GM19240 (cell line): ENCODE results near the gene FCN1.

GRCh38 chr9:134164450-134165494 lies 28.9 kb downstream of the WDR5 start:
- RRBS = 2% methylated on average over 38 of the region's 91 CpGs

DNA sequence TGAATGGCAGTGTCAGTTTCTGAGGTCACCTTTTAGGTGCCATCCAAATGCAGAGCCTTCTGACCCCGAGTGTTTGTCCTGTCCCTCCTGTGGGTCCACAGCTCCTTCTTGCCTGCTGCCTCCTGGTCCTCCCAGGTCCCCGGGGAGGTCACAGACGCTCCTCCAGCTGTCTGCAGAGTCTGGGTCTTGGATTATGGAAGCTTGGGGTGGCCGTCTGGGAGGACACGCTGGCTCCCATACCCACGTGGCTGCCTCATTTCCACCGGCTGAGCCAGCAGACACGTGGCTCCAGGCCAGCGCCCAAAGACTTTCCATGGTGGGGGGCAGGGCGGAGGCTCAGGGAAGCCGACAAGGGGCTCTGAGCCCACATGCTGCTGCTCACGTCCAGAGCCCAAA lies 52.5 kb downstream of the WDR5 start:
- RRBS = no CpG with 5 or more reads among the region's 12 CpGs

DNA sequence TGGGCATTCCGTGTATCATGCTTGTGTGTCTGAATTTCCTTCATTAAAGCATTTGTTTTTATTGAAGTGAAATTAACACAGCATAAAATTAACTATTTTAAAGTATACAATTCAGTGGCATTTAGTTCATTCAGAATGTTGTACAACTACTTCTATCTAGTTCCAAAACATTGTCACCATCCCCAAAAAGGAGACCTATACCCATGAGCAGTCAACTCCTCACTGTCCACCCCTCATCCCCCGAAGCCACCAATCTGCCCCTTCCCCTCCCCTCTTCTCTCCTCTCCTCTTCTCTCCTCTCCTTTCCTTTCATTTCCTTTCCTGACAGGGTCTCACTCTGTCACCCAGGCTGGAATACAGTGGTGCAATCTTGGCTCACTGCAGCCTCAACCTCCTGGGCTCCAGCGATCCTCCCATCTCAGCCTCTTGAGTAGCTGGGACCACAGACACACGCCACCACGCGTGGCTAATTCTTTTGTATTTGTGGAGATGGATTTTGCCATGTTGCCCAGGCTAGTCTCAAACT lies 86.7 kb downstream of the WDR5 start:
- RRBS = no CpG with 5 or more reads among the region's 6 CpGs

DNA sequence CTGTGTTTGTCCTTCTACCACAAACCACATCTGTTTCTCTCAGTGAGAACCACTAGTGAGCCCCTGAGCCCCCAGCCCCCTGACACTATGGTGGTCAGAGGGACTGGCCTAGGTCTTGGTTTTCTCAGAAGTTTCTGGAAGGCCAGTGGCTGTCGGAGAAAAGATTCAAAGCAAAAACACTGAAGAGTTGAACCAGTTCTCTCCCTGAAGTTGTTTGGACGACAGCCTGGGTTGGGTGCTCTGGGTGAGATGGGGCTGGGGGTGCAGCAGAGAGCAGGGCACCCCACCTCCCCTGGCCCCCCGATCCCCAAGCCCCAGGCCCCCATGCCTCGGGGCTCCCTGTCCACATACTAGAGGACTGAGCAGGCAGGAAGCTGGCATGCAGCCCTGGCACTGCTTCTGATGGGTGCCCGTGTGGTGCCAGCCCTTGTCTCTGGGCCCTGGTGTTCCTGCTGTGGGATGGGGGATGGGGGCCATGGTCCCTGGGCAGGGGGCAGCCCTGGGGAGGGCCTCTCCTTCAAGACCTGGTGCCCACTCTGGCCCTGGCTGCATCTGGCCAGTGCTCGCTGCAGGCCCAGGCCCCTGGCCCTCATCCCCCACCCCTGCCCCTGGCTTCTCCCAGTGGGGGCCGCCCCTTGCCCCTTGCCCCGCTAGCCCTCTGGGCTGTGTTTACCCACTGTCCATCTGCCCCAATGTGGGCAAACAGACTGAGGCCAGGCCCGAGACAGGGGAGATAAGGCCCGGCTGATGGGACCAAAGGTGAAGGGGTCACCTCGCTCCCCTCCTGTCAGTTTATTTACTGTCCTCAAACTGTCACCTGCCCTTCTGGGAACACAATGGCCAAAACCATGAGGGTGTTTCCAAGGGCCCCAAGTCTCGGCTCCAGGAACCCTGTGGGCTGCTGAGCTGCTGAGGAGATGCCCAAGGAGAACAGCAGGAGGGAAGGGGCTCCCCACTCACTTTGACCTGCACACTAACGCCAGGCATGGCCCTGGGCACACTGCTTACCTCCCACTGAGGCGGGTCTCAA lies 67.3 kb upstream of the RXRA start:
- RRBS = no CpG with 5 or more reads among the region's 14 CpGs

GRCh38 chr9:134267761-134268462 lies 58.3 kb upstream of the RXRA start:
- RRBS = no CpG with 5 or more reads among the region's 19 CpGs

DNA sequence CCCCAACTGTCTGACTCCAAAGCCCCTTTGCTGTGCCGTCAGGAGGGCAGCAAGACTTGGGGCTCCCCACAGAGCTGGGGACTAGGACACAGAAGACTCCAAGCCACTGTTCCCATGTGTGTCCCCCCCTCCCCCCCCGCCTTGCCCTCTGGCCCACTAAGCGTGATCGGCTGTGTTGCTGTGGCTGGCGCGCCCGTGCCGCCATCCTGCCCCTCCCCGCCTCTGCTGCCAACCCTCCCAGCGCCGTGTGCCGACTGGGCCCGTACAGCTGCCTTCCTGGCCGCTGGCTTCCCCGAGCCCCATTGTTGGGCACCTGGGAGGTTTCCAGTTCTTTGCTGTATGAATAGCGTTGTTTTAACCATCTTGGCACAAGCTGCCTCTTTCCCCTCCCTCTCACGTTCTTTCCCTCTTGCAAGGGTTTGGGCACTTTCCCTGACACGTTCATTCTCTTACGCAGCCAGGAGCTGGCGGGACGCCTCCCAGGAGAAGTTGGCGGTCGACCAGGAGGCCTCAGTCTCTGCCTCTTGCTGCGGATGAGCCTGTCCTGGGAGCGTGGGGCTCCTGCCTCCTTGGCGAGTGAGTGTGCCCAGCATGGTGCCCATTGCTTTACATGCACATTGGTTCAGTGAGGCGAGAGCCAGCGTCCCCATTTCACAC lies 43.2 kb upstream of the RXRA start:
- RRBS = no CpG with 5 or more reads among the region's 28 CpGs

- RRBS = no CpG with 5 or more reads among the region's 30 CpGs
Measured at GRCh38 chr9:134295176-134295833, 30.9 kb upstream of the RXRA start.

- RRBS = 3% methylated on average over 11 of the region's 36 CpGs
Measured at GRCh38 chr9:134390261-134391275, 64.3 kb downstream of the RXRA start.

- RRBS = no CpG with 5 or more reads among the region's 14 CpGs
Measured at GRCh38 chr9:134420765-134421366, 94.6 kb downstream of the RXRA start.

GRCh38 chr9:134422006-134422464 lies 95.8 kb downstream of the RXRA start:
- RRBS = 91% methylated on average over 5 of the region's 17 CpGs

GRCh38 chr9:134431629-134432164 lies 105.4 kb downstream of the RXRA start:
- RRBS = no CpG with 5 or more reads among the region's 17 CpGs

GRCh38 chr9:134433430-134434326 lies 107.4 kb downstream of the RXRA start:
- RRBS = 98% methylated on average over 4 of the region's 26 CpGs

DNA sequence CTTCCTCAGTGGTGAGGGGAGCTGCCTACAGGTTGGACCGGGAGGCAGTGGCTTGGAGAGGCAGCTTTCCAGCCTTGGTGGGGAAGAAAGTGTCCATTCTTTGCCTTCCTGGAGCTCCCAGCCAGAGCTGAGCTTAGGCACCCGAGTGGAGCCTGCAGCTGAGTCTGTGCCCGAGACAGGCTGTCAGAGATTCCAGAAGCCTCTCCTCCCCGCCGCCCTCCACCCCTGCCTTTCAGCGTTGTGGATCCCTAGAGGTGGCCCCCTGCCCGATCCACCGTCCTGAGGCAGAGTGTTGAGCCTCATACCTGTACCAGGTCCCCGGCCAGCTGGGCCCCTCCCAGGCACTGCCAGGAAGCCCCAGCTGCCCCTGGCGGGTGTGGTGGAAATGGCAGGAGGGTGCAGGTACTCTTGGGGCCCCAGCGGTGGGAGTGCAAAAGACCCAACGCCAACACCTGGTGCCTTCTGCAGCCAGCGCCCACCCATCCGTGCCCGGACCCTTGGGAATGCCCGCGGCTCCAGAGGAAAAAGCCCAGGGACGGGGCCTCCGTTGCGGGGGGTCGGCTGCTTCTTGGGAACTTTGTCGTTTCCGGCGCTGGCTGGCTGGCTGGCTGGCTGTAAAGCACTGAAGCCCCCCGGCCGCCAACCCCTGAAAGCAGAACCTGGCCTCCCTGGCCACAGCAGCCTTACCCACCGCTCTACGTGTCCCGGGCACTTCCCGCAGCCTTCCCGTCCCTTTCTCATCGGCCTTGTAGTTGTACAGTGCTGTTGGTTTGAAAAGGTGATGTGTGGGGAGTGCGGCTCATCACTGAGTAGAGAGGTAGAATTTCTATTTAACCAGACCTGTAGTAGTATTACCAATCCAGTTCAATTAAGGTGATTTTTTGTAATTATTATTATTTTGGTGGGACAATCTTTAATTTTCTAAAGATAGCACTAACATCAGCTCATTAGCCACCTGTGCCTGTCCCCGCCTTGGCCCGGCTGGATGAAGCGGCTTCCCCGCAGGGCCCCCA lies 112.3 kb downstream of the RXRA start:
- RRBS = 92% methylated on average over 14 of the region's 37 CpGs

- RRBS = 4% methylated on average over 3 of the region's 22 CpGs
Measured at GRCh38 chr9:134443231-134443753, 117.0 kb downstream of the RXRA start.

DNA sequence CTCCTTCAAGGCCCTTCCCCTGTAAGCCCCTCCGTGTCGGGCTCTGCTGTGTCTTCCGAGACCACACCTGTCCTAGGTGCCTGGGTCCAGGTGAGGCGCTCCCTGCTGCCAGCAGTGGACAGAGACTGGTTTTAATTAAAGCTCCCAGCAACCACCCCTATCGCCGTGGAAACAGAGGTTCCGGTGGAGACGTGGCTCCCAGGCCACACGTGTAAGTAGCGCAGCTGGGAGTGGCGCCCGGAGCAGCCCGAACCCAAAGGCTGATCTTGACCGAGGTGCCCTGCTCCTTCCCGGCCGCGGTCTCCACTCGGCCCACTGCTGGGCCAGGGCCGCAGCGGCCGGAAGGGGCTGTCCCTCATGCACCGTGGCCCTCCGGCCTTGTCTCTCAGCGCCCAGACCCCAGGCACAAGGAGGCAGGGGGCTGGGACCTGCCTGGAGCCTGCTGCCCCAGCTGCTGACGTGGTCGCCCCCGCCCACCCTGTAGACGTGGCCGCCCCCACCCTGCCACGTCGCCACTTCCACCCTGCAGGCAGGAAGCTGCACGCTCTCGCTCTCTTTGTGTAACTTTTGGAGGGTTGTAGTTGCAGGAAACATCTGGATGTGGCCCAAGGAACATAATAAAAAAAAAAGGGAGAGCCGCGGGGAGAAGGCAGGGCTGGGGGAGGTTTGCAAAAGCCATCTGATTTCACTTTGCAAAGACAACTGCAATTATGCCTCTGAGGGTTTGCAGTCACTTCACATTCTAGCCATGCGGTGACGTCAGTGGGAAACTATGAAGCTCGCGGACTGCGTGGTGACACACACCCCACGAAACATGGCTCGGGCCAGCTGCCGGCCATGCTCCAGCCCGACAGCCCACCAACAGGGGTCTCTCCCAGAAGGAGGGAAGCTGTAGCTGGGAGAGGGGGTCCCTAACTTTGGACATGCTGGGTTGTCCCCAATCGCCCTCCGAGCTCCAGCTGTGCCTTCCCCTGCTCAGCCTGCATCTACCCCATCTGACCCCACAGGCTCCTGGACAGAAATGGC lies 129.9 kb downstream of the RXRA start:
- RRBS = 6% methylated on average over 15 of the region's 46 CpGs

GRCh38 chr9:134637263-134637863 lies 4.2 kb upstream of the COL5A1 start:
- RRBS = no CpG with 5 or more reads among the region's 17 CpGs

GRCh38 chr9:134712779-134713520 lies 71.3 kb downstream of the COL5A1 start:
- RRBS = no CpG with 5 or more reads among the region's 17 CpGs

DNA sequence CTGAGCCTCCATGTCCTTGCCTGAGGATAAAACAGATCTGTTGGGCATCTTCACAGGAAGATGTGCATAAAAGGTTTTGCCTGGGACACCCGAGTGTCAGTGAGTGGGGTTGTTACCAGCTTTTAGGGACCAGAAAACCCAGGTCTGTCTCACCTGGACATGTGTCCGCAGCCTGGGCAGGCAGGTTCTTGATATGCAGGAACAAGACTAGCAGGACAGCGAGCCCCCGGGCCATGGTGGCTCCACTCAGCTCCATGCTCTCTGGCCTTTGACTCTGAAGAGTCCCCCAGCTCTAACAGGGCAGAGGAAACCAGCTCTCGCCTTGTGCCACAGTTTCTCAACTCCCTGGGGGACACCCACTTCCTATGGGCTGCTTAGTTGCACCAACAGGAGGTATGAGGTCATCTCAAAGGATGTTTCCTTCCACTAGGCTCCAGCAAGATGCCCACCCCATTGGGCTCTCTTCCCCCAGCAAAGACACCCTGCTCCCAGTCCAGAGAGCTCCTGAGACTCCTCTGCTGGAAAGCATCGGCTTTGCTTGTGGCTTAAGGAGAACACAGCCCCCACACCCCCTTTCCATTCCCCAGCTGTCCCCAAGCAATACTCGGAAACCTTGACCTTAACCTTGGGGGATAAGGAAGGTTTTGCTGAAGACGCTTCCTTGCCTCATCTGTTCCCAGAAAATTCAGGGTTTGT lies at the start of gene FCN1:
FCN1 (minus strand) TSS at position 297 of the 696 bp plus-strand sequence.
- RRBS = no CpG with 5 or more reads among the region's 8 CpGs

- RRBS = 75% methylated on average over 5 of the region's 19 CpGs
Measured at GRCh38 chr9:135089037-135089617, 1.7 kb downstream of the OLFM1 start.

- RRBS = 42% methylated on average over 1 of the region's 9 CpGs
Measured at GRCh38 chr9:135102996-135103335, 15.5 kb downstream of the OLFM1 start.